LUHMES (cell line): Measurements from ENCODE around the gene RAB3GAP2.

- PRO-cap, result no peak
Observed at GRCh38 chr1:214106303-214106703, 118.5 kb downstream of the PROX1 start.

- PRO-cap, result no peak
Observed at GRCh38 chr1:214123088-214123501, 135.3 kb downstream of the PROX1 start.

DNA sequence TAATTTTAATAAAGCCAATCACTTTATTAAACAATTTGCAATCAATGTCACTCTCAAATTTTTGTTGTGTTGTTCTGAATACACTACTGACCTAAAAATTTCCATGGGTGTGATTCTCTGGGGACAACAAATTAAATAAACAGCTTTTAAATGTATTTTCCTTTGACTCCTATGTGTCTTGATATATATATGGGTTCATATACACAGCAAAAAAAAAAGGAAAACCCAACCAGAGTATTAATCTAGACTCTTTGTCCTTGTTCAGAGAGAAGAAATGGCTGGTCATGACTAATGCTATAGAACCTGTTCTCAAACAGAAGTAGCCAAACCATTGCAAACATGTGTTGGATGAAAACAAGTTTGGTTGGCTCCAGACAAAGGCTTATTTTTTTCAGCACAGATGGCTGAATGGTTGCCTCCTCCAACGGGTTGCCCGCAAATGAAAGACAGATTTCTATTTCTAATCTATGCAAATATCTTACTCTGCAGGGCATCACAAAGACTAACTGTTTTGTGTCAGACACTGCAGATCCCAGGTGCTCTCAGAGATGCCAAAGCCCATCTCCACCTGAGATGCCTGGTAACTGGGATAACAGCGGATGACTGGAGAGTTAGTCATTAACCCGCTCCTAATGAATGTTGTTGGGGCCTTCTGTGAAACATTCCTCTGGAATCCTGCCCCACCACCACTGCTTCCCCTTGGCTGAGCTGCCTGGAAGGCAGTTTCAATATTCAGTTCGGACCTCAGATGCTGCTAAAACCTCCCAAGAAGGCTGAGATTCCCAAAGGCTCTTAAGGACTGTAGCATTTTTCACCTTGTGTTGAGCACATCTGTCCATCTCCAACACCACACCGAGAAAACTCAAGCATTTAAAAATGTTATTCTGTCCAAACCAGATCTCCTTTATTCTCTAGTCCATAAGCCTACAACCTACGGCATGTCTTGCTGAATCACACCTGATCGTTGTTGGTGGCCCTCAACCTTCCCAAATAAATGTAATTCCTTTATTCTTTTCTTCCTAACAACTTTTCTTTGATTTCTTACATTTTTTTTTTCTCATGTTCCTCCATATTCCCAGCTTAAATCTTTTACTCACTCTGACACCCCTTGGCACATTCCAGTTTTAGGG lies 104.5 kb downstream of the PTPN14 start:
- PRO-cap, result no peak

GRCh38 chr1:214573951-214574377 lies 22.6 kb upstream of the PTPN14 start:
- PRO-cap, result no peak

DNA sequence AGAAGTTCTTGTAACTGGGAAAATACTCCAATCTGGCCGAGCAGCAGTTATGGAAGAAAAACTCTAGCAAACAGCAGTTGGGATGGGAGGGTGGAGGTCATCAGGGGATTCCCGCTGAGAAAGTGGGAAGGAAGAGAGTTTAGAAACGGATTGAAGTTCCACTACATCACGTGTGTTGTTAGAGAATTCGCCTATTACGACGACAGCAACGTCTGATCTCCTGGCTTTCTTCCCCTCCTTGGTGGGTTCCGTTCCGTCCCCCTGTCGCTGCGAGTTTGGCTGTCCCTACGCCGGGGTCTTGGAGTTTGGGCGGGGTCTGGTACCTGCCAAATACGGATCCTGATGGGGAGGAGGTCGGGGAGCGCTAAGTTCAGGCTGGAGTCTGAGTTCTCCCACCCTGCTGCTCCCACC lies 911 bp upstream of the KCNK2 start:
- PRO-cap, result no peak

- PRO-cap, result no peak
Observed at GRCh38 chr1:215394179-215394913, 172.8 kb upstream of the KCTD3 start.

- PRO-cap, result no peak
Observed at GRCh38 chr1:216162141-216162340, 261.2 kb downstream of the USH2A start.

DNA sequence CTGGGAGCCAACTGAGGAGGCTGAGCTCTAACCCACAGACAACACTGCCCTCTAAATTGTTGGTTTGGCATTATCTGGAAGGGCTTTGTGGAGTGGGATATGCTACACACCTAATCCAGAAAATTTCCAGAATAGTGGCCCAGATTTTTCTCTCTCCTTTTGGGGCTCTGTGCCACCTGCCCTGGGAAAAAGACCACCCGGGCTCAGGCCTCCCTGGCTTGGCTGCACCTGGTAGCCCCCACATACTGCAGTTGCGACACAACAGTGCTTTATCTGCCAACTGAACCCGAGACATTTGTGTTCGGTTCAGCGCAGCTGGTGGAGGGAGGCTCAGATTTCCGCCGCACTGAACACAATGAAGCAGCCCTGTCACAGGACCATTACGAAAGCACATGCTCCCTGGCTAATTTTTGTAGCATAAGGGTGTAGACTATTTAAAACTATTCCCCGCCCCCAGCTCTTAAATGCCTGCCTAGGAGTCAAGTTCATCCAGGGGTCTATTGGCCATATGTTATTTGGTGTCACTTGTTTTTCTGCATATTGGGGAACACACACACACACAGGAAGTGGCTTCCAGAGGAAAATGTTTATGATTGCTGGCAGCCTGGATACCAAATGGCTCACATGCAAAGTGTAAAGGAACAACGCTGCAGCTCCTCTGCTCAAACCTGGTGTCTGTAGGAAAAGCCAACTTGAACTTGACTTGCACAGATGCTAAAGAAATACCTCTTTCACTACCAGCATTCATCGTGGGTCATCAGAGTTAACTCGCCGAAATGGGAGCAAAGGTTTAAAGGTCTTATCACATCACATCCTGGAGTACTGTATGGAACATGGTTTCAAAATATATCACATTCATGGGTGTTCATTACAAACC lies 92.4 kb upstream of the ESRRG start:
- PRO-cap, result unidirectional peak, minus-strand start at position 297 of the sequence

GRCh38 chr1:217137314-217138089 lies 414.3 kb upstream of the ESRRG start:
- PRO-cap, result no peak

GRCh38 chr1:217453799-217454242 lies 177.1 kb downstream of the GPATCH2 start:
- PRO-cap, result no peak

DNA sequence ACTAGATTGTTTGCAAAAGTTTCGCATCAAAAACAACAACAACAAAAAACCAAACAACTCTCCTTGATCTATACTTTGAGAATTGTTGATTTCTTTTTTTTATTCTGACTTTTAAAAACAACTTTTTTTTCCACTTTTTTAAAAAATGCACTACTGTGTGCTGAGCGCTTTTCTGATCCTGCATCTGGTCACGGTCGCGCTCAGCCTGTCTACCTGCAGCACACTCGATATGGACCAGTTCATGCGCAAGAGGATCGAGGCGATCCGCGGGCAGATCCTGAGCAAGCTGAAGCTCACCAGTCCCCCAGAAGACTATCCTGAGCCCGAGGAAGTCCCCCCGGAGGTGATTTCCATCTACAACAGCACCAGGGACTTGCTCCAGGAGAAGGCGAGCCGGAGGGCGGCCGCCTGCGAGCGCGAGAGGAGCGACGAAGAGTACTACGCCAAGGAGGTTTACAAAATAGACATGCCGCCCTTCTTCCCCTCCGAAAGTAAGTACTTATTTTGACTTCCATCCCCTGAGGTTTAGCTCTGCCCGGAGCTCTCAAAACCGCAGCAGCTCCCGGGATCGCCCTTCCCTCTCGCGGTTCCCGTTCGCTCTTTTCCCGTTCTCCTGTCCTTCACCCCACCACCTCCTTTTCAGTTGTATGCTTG lies 1.5 kb downstream of the TGFB2 start:
- PRO-cap, result bidirectional peak, plus-strand start at position 236 of the sequence, minus-strand start at position 211 of the sequence

DNA sequence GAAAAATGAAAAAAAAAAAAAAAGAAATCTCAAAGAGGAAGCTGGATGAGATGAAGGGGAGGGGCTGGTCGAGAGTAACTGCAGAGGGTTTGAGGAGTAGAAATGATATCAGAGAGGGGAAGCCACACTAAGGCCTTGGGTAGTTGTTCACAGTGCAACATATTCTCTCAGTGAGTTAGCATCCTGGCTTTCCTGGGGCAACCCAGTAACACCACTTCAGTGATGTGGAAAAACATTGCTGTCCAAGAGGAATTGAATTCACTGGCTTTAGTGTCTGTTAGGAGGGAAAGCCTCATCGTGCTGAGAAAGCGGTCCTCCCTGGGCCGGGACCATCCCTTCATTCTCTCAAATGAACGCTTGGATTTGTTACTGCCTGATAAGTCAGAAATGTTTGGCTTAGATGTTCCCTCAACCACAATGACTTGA lies 12.1 kb downstream of the TGFB2 start:
- PRO-cap, result no peak

DNA sequence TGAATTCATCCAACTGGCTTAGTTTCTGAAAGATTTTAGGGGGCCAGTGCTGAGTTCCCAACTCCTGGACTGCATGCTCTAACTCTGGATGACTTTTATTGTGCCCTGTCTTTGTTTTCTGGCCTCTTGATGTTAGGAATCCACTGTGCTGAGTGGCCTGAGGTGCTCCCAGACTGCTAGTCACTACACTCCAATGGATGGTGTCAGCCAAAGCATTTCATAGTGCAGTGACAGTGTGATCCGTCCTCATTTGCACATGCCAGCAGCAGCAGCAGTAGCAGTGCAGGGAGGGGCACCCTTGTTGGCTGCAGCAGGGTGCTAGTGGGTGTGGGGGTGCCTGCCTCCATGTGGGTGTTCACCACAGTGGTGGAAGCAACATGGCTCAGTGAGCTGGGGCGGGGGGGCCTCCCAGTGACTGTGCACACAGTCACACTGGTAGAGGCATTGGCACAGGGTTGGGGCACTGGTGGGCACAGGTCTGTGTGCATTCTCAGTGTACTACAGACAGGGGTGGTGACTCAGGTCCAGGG lies 214.1 kb downstream of the ZC3H11B start:
- PRO-cap, result no peak

DNA sequence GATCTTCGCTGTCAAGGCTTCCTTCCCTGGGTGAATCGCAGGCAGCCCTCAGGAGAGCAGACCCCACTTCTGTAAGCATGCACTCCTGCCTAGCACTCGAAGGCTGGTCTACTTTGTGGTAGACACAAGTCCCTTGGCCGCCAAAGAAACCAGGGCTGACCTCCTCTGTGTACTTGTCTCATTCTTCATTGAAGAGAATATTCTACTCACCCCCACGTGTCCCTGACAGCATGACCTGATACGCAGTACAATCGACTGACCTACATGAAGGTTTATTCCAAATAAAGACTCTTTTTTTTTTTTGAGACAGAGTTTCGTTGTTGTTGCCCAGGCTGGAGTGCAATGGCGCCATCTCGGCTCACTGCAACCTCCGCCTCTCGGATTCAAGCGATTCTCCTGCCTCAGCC lies 881 bp upstream of the SLC30A10 start:
- PRO-cap, result no peak

DNA sequence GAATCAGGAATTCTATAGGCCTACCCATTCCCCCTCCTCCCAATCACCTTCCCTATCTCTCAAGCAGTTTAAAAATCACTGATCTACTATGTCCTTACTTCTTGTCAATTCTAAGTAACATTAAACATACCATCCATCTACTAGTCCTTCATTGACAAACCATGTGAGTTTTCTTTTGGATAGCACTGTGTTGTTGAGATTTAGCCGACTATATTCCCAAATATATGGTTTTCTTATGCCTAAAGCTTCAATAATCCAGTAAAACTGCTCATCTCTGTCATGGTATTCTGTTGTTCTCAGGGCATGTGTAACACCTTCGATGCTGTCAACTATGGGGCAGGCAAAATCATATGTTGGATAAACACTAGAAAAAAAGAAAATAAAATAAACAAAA lies 26.4 kb downstream of the EPRS1 start:
- PRO-cap, result no peak

GRCh38 chr1:220244911-220245575 lies 27.2 kb downstream of the RAB3GAP2 start:
- PRO-cap, result no peak

GRCh38 chr1:220271623-220272735 lies at the start of gene RAB3GAP2:
Gene RAB3GAP2, minus strand, starts transcription at chr1:220272453.
- PRO-cap, result bidirectional peak, plus-strand start at chr1:220272547, minus-strand start at chr1:220272461

GRCh38 chr1:220706357-220706938 lies 16.3 kb downstream of the C1orf115 start:
- PRO-cap, result no peak

DNA sequence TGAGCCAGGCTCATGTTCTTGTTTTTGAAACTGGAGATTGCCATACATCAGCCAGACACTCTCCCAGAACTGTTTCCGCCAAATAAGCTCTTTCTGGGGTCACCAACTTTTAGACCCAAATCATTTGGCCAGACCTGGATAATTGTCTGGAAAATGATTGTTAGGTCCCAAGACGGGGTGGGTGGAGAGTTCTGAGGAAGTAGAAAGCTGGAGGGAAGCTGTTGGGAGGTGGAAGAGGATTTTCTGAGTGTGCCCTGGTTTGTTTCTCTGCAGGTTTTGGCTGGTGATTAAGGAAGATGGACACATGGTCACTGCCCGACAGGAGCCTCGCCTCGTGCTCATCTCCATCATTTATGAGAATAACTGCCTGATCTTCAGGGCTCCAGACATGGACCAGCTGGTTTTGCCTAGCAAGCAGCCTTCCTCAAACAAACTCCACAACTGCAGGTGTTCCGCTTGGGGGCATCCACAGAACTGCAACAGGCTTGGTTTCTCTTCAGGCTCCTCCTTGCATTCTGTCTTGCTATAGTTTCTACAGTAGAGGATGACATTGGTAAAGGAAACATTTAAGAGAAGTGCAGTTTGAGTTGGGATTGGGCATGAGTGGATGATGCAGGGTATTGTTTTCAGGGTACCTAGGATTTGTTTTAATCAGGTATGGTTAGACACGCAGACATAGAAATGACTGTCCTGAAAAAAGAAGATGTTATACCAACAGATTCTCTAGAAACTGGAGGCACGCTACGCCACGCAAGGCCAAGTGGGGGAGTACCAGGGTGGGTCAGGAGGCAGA lies 6.7 kb downstream of the MTARC2 start:
- PRO-cap, result no peak

DNA sequence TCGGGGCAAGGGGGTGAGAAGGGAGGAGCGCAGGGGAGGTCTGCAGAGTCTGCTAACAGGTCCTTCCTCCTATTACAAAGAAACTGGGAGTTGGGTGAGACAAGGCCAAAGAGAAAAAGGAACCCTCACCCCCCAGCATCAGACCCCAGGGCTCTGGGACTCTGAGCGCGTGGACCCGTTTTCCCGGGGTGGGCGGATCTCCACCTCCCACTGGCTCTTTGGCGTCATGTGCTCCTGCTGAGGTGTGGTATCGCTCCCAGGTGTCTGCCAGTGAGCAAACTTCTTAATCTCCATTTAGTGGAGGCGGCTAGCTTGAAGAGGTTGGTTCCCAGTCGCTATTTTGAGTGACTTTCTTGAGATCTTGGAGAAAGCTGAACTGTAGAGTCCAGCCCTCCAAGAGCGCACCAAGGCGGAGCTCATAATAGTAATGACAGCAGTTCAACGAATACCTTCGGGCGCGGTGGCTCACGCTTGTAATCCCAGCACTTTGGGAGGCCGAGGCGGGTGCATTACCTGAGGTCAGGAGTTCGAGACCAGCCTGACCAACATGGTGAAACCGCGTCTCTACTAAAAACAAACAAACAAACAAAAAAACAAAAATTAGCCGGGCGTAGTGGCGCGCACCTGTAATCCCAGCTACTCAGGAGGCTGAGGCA lies 674 bp downstream of the MTARC1 start:
- PRO-cap, result bidirectional peak, plus-strand start at position 292 of the sequence, minus-strand start at position 213 of the sequence